Measurements from ENCODE around the genes UBR4, AKR7A2, HTR6 and PLA2G2A.

GRCh38 chr1:19180689-19181123 lies 29.4 kb downstream of the UBR4 start:
- PRO-cap, 2 experiments: no peak in any of the 2 experiments

DNA sequence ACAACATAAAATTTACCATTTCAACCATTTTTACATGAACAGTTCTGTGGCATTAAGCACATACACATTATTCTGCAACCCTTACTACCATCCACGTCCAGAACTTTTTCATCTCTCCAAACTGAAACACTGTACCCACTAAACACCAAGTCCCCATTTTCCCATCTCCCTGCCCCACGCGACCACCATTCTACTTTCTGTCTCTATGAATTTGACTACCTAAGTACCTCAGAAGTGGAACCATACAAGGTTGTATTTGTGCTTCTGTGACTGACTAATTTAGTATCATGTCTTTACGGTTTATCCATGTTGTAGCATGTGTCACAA lies 28.3 kb downstream of the UBR4 start:
- PRO-cap, 2 experiments: no peak in any of the 2 experiments

DNA sequence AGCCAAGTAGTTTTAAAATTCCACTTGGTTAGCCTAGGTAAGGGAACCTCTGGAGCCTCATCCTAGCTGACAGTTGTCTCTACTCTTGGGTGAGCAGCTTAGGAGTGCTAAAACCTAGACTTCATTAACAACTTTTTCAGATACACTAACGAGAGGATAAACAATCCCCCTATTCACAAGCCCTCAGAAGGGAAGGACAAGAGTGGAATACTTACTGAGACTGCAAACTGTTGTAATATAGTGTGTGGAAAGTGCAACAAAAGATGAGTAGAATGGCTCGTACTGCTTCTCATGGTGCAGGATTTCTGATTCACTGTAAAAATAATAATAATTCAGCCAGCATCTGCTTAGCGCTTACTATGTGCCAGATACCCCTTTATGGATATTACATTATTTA lies 8.6 kb downstream of the UBR4 start:
- PRO-cap, 2 experiments: no peak in any of the 2 experiments

- PRO-cap, 2 experiments: peak in 2 of 2 experiments; most common plus-strand start chr1:19210395 (in 1); most common minus-strand start chr1:19210261 (in 2)
These were observed at the start of gene UBR4 for GRCh38 chr1:19210133-19211225. Gene UBR4, minus strand, starts transcription at chr1:19210266.

GRCh38 chr1:19273973-19274560 lies 14.5 kb downstream of the AKR7A3 start:
- PRO-cap, 2 experiments: peak in 1 of 2 experiments; most common plus-strand start chr1:19274259 (in 1); most common minus-strand start chr1:19274174 (in 1)

DNA sequence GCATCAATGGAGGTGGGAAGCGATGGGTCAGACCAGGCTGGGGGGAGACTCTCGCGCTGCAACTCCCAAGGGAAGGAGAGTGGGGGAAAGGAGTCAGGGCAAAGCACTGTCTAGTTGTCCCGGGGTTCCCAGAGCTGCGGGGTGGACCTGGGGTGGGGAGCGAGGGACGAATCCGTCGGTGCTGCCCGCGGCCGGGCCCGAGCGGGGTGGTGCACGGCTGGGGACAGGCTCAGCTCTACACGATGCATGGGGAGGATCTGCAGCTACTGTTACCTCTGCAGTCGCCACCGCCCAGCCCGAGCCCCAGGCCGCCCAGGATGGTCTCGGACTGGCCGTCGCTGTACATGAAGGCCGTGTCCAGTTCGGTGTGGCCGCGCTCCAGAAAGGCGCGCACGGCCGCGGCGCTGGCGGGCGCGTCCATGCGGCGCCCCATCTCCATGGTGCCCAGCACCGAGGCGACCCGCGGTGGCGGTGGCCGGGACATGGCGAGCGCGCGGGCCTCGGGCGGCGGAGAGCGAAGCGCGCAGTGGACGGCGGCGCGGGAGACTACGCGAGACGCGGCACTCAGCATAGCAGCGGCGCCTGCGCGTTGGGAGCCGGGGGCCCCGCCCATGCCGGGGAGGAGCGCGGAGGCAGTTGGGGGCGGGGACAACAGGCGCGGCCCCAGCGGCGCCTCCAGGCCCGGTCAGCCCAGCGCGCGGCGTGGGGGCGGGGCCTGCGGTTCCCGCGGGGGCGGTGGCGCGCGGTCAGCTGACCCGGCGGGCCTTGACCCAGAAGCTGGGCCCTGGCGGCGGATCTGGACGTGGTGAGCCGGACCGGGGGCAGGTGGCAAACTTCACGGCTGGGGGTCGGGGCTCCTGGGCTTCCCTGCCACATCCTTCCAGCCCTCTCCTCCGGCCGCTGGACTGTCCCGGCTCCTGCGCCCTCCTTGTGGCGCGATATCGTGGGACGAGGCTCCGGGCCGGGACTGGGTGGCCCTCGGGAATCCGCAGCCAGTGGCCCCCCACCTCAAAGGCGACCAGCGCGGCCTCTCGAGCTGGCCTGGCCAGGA lies at the start of gene AKR7A2:
Gene AKR7A2 (minus strand): TSS at position 591 of the 1,051 bp plus-strand sequence.
- PRO-cap, 2 experiments: peak in 2 of 2 experiments; most common plus-strand start position 773 of the sequence (in 2); most common minus-strand start position 548 of the sequence (in 2)

DNA sequence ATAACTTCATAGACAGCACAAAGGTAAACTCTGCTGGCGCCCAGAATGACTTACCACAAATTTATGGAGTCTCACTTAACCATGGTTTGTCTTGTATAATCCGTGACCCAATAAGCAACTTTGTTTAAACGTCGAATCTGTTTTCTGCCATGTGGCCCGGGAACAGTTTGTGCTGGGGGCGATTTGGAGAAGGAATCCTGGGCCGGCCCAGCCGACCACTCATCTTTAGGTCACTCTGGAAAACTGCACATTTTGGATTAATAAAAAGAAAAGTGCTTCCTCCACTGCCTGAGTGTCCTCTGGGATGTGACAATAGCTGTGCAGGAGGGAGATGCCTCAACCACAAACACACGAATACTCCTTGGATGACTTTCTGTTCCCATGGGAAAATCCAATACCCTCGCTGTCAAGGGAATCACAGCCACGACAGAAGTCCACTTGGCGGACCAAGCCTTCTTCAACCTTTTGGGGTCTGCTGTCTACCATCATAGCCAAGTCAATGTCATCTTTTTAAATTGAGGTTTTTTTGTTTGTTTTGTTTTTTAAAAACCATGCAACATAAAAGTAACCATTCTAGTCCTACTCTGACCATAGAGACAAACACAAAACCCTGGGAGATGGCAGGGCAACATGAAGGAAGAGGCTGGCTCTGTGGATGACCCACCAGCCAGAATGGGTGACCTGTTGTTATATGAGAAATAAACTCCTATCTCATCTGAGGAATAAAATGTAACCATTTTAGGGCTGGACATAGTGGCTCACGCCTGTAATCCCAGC lies 57.8 kb downstream of the CAPZB start:
- PRO-cap, 2 experiments: no peak in any of the 2 experiments

DNA sequence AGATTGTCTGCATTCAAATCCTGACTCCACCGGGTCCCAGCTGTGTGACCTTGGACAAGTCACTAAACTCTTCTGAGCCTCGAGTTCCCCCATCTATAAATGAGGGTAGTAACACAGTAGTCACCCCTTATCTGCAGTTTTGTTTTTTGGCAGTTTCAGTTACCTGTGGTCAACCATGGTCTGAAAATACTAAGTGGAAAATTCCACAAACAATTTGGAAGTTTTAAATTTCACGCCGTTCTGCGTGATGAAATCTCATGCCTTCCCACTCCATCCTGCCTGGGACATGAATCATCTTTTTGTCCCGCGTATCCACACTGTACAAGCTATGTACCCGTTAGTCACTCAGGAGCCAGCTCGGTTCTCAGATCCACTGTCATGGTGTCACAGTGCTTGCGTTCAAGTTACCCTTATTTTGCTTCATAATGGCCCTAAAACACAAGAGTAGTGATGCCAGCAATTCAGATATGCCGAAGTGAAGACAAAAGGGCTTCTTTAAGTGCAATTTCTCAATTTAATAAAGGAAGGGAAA lies 49.3 kb downstream of the CAPZB start:
- PRO-cap, 2 experiments: no peak in any of the 2 experiments

- PRO-cap, 2 experiments: no peak in any of the 2 experiments
These were observed 45.0 kb downstream of the CAPZB start for GRCh38 chr1:19440251-19440793.

GRCh38 chr1:19461341-19461571 lies 24.1 kb downstream of the CAPZB start:
- PRO-cap, 2 experiments: no peak in any of the 2 experiments

DNA sequence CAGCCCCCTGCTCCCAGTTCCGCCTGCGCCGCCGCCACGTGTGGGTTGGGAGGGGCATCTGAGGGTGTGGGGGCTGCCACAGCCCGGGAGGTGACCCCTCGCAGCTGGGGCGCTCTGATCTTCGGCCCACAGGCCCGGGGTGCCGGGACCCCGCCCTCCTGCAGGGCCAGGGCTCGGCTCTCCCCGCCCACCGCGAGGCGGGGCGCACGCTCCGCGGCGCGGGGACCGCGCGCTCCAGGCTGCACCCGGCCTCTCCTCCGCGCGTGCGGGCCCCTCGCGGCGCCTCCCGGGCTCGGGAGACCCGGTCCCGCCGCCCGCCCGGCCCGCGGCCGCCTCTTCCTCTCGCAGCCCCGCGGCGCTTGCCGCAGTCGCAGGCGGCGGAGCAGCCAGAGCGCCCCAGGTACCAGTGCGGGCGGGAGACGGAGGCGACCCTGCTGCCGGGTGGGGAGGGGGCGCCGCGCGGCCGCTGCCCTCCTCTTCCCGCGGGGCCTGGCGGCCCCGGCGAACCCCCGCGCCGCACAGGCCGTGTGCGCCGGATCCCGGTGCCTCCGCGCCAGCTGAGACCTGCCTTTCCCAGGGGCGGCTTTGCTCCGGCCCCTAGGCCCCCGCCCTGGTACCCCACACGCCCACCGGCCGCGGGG lies at the start of gene HTR6:
Gene HTR6 (plus strand): TSS at position 242 of the 641 bp plus-strand sequence.
- PRO-cap, 2 experiments: no peak in any of the 2 experiments

- PRO-cap, 2 experiments: no peak in any of the 2 experiments
These were observed 62.1 kb downstream of the HTR6 start for GRCh38 chr1:19726802-19727127.

DNA sequence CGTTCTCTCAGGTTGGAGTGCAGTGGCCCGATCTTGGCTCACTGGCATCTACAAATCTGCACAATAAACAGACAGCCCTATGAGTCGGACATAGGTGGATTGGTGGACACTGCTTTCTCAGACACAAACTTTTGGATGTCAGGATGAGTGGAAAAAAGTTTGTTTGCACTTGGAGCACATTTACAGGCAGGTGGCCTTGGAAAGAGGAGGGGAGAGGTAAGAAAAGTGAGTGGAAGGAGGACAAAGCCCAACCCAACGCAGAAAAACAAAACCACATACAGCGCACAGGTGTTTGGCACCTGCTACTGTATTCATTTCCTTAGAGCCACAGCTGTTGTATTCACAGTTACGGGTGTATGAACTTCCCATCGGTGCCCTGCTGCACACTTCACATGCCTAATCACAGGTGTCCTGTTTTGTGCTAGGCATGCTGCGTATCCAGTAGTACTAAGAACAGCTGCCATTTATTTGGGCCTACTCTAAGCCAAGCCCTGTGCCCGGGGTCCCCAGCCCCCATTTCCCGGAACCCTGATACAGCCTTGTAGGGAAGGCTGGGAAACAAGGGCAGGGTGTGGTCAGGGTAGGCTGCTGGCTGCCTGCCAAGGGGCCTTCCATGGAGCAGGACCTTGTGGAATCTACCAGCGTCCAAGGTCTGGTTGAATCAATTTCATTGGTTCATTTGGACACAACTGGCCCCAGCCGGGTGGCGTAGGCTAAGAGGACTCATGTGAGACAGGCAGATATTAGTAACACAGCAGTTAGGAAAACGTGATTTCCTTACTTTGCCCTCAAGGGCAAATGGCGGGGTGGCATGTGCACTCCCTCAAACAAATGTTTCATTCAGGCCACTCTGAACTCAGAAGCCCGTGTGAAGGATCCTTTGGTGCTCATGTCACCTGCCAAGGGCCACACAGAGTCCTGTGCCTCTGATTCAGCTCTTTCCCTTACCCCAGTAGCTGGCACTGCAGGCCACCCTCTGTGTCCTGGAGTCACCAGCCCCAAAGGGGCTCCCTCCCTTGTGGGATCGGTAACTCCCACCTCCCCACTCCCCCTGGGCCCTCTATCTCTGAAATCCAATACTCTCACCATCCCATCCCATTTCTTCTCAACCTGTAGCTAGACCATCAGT lies 852 bp upstream of the RNF186 start:
- PRO-cap, 2 experiments: no peak in any of the 2 experiments

DNA sequence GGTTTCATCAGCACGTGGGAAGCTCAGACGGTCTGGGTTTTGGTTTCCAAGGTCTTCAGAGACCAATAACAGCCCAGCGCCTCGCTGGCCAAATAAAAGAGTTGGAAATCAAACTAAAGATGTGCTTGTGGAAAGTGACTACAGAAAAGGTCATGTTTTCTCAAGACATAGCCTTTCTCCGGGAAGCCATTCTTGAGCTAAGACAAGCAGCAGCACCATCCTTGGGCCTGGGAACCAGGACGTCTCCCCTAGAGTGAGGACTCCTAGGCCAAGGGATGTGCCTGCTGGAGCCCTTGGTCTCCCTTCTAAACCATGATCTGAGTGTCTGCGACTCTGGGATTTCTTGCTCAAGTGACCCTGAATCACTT lies 11.3 kb downstream of the PLA2G2A start:
- PRO-cap, 2 experiments: no peak in any of the 2 experiments

DNA sequence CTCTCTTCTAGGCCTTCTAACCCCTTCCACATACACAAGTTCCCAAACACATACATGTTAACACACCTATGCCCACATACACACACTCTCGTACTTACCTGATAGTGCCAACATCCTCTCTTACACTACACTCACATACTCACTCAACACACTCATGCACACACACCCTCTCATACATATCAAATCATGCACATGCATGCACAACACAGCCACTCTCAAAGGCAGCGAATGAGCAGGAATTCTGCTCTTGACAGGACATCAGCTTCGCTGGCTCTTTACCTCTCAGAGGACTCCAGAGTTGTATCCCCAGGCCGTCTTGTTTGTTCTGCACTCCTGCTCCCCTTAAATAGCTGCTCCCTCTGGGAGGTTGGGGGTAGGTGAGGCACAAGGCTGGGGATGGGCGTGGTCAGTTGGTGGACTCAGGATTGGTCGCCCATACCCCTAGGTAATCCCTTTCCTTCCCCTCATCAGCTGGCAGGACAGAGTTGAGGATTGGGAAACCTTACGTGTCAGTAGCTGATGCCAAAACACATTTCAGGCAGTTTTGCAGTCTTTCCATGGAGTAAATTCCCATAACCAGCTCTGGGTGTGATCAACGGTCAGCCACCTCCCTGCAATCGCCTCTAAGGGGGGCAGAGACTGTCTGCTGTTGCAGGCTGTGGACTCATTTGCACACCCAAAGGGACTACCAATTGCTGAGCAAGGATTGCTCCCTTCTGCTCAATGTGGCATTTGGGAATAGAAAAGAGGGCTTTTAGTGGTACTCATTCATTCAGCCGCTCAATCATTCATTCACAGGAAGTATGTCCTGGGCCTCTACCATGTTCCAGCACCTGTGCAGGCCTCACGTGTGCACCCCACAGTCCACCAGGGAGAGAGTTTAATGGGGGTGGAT lies at the start of gene PLA2G2A:
Gene PLA2G2A (minus strand): TSS at position 318 of the 895 bp plus-strand sequence.
- PRO-cap, 2 experiments: peak in 2 of 2 experiments; most common plus-strand start position 482 of the sequence (in 1); most common minus-strand start position 318 of the sequence (in 2)

DNA sequence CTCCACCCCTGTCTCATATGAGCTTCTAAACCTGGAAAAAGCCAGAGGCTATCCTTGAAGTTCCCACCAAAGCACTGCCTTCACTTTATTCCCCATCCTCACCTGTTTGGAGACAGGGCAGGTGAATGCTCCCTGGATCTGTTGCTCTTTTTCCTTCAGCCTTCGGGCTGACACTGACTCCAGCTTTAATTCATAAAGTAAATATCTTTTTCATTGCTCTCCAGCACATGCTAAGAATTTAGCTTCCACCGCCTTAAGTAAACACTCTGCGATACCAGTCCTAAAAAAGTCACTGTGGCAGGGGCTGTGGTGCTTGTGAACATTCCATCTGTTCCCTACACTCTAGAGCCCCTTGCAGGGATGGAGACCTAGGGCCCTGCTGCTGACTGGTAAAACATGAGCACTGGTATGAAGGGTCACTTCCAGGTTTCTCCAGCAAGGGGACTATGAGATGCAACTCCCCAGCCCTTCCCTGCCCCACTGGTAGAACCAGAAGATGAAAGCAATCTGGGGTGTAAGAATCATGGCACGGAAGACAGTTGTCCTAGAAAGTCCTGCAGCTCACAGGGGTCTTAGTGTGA lies 932 bp upstream of the PLA2G2A start:
- PRO-cap, 2 experiments: no peak in any of the 2 experiments

DNA sequence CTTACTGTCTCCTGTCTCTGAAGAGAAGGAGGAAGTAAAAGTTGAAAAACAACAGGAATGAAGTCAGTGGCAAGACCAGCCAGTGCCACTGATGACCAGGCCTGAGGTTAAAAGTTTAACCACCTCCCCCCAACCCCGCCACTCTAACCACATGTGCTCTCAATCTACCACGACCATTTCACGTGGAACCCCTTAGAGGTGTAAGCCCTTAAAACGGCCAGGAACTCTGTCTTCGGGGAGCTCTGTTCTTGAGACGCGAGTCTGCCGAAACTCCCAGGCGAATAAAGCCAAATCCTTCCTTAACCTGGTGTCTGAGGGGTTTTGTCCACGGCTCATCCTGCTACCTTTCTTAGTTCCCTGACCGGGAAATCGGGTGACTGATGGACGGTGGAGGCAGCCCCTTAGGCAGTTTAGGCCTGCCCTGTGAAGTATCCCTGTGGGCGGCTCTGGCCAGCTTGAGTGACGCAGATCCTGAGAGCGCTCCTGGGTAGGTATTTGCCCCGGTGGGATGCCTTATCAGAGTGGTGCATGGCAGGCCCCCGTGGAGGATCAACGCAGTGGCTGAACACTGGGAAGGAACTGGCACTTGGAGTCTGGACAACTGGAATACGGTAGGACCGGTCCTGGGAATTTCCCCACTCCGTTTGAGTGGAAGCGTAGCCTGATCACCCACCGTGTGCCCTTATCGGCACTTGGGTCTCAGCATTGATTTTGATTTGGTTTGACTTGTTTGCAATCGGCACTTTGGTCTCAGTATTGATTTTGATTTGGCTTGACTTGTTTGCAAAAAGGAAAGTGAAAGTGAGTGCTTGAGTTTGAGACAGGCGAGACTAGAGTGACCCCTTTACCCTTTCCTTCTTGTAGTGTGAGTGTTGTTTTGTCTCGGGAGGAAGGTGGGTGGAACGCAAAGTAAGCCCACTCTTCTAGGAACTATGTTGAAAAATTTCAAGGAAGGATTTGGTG lies 15.1 kb downstream of the PLA2G2F start:
- PRO-cap, 2 experiments: peak in 1 of 2 experiments; most common plus-strand start position 172 of the sequence (in 1); most common minus-strand start position 369 of the sequence (in 1)

DNA sequence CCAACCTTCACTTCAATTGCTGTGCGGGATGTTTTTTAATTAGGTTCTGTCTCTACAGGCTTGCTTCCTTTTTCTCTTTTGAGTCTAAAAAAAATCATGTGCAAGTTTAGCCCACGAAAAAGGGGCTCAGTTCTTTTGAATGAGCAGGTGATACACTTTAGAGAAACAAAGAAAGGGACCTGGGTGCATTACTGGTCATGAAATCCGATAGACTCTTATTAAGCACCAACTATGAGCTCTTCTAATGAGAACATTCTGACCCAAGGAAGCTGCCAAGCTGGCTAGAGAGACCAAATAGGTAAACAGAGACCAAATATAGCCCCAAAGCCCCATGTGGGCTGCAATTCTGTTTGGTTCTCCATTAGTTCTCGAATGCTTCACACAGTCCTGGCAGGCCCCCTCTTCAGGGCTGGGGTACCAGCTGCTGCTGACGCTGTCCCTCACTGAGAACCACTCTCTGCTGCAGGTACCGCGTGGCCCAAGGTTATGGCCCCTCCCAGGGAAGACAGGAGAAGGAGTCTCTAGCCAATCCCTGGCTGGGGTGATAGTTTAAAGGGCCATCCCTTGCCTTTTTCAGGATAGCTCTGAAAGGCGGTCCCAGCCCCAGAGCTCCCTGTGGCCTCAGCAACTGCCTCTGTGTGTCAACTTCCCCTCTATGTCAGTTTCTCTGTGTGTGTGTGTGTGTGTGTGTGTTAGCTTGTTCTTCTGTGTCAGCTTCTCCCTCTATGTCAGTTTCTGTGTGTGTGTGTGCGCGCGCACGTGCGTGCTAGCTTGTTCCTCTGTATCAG lies 7.2 kb upstream of the UBXN10 start:
- PRO-cap, 2 experiments: no peak in any of the 2 experiments

DNA sequence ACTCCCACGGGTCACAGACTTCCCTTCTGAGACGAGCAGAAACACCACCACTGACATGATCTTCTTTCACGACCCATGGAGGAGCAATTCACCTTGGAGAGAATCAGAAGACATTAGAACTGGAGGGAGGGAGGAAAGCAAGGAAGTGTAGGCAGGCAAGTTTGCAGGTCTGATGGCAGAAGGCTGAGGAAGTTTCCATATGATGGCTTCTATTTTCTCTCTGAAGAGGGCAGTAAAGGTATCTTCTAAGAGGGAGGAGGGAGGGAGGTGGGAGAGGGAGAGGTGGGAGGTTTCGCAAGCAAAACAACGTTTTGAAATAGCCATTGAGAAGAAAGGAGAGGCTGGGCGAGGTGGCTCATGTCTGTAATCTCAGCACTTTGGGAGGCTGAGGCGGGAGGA lies 1.4 kb upstream of the UBXN10 start:
- PRO-cap, 2 experiments: no peak in any of the 2 experiments

- PRO-cap, 2 experiments: no peak in any of the 2 experiments
These were observed 26.7 kb upstream of the PLA2G2C start for GRCh38 chr1:20212789-20213610.

All from Metastatic Liver Carcinoma in the Lung (tissue), 2 donors.